Bronchus (tissue), 1 donor: ENCODE measurements around a stretch of chr6.

- PRO-cap = no peak
Observed at GRCh38 chr6:138411092-138411698, 7.2 kb downstream of the HEBP2 start.

GRCh38 chr6:138469044-138469375 is 30.3 kb downstream of the NHSL1 start:
- PRO-cap = no peak

- PRO-cap = no peak
Observed at GRCh38 chr6:138498536-138498994, 729 bp downstream of the NHSL1 start.

- PRO-cap = no peak
Observed at GRCh38 chr6:138499807-138500519, 669 bp upstream of the NHSL1 start.

GRCh38 chr6:138504762-138504961 is 5.4 kb upstream of the NHSL1 start:
- PRO-cap = no peak

- PRO-cap = unidirectional peak, minus-strand start at chr6:138545732
Observed at GRCh38 chr6:138545329-138546147, 46.2 kb upstream of the NHSL1 start.

DNA sequence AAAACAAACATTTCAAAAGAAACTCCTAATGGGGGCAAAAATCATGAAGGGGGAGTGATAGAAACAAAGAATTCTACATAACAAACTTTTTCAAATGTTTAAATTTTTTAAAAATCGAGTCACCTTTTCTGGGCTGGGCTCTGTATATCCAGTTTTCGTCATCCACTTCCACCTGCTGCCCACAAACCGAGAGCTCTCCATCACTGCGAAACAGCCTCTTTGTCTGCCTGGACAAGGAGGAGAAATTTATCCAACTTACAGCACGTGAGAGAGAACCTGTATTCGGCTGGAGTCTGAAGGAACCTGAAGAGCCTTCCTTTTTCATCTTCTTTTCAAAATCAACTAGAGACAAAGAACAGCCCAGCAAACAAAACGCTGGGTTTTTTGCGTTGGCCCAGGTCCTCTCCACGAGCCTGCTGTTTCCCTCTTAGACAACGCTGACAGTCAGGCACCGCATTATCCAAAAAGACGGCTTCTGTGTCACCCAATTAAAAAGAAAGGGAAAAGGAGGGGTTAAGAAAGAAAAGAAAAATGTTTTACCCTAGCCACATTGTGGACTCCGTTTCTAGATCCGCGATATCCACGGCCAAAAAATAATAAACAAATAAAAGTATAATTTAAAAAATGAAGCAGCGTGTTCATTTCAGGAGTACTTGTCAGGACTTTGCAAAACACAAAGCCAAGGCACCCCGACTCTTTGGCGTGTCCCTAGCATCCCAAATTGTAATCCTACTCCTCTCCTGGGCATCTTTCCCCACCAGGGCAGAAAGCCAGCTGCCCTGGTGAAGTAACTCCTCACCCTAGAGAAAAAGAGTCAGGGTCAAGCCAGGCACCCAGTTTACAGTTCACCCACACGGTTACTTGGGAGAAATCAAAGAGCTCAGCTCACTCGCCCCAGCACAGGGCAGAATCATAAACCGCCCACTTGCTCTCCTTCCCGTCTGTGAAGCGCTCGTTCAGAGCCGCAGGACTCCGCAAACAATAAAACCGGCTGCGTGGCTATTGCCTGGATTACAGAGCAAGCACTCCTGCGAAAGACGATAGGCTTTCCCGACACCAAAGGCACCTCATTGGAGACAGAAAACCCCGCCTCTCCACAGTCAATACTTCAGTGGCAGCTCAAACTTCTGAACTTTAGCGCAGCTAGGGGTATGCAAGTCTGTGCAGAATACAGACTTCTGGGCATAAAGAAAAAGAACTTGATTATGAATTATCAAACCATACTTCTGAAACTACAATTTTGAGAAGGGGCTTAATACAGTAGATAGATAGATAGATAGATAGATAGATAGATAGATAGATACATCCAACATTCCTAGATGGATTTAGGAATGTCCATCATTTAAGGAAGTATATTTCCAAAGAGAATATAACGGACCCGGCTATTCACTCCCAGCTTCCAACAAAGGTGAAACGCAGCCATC is 72.8 kb upstream of the NHSL1 start:
- PRO-cap = unidirectional peak, plus-strand start at position 184 of the sequence; unidirectional peak, minus-strand start at position 983 of the sequence

DNA sequence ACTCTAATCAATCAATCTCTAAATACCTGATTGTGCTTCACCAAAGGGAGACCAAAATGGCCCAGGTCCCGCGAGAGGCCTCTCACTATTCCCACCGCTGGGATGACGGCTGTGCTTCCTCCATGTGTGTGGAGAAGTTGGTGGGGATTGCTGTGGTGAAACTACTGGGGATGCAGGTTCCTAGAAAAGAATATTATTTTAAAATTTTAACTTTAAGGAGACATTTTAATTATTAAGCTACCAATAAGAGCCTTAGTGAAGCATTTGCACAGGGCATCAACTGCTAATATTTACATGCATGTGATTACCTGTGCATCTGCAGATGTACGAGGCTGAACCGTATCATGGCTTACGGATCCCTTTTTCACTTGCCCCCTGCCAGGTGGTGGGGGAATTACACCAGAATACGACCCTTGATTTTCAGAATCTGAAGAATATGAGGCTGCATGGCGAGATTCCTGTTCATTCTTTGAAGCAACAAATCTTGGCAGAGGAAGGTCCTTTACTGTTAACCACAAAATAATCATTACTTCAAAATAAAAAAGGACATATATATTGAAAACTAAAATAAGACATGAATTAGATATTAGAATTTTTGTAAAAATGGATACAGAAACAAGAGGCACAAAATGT is 42.7 kb downstream of the REPS1 start:
- PRO-cap = no peak

GRCh38 chr6:139029430-139029832 is 886 bp downstream of the ABRACL start:
- PRO-cap = bidirectional peak, plus-strand start at chr6:139029742, minus-strand start at chr6:139029714

DNA sequence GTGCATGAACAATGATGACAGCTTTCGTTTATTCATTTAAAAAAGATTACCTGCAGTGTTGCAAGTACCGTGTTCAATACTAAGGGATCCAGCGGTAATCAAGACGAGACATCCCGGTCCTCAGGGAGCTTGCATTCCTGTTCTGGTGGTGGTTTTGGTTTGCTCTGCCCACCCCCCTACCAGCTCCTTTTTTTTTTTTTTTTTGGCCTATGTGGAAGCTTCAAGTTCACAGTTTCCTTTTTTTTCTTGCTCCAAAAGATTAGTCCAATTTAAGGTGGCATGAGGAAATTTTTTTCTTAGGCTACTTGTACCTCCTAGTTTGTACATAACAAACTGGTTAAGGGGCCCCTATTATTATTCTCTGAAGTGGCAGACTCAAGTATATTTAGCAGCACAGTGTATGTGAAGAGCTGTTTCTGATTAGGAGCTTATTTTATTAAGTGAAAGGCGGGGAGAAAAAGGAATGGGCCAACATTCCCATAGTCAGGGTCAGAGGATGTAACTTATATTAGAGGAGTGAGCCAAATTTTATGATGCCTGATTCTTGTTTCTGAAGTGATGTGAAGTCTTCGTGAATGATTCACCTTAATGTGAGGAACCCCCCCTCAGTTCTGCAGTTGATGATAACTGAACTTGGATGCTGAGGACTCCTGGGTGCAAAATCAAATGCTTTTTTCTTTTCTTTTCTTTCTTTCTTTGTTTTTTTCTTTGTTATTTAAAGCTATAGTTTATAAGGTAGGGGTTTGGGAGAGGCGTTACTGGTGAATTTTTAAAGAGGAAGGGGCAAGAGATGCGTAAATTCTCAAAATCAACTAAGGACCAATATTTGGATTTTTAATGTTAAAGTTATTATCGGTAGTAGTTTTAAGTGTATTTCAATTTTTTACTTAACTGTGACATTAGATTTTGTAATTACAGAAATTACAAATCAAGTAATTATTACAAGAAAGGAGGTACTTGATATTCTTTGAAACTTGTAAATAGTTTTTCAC is 2.9 kb downstream of the HECA start:
- PRO-cap = no peak

- PRO-cap = no peak
Observed at GRCh38 chr6:139146475-139146688, 11.5 kb downstream of the HECA start.

- PRO-cap = no peak
Observed at GRCh38 chr6:139176917-139178008, 42.4 kb downstream of the HECA start.

DNA sequence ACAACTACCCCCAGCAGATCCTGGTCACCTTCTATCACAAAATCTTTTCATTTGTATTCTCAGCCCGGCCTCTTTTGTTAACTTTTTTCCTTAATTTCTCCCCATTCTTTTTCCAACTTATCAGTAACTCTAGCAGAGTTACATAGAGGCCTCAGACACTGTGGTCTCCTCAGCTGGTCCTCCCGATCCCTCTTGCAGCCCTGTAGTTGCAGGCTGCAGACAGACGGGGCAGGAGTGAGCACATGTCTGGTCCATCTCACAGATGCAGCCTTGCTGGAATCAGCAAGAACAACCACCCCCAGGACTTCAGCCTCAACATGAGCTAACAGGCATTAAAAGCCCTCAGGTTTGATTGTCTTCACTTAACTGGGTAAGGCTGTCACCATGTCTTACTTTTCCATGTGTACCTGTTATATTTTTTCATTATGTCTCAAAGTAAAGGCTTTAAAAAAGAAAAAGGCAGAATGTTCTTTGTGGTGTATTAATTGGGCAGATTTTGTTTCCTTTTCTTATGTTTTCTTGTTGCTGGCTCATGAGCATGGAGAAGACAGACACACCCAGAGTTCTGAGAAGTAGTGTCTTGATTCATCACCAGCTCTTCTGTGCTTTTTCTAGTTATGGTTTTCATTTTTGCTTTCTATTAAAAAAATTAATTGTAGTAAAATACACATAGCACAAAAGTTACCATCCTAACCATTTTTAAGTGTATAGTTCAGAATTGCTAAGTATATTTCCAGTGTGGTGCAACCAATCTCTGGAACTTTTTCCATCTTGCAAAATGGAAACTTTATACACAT is 41.1 kb downstream of the TXLNB start:
- PRO-cap = no peak

DNA sequence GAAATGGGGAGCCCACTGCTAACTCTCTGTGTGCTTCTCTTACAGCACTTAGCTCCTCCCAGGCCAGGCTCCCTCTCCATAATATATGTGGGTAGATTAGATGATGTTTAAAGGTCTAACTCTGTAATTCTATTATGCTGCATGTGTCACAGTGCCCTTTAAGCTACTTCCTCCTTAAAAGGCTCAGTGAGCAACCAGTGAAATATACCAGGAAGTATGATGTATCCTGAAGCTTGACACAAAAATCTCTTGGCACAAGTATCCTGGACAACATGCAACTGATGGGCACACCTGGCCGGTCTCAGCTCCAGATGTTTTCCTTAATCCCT is 59.1 kb upstream of the CITED2 start:
- PRO-cap = no peak

- PRO-cap = no peak
Observed at GRCh38 chr6:139442112-139442499, 67.7 kb upstream of the CITED2 start.

DNA sequence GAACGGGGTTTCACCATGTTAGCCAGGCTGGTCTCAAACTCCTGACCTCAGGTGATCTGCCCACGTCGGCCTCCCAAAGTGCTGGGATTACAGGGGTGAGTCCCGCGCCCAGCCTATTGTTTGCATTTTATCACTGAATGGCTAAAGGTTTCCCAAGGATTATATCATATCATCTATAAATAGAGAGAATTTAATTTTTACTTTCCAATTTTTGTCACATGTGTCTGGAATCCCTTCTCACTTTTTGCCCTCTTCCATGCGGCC is 130.9 kb upstream of the CITED2 start:
- PRO-cap = no peak

DNA sequence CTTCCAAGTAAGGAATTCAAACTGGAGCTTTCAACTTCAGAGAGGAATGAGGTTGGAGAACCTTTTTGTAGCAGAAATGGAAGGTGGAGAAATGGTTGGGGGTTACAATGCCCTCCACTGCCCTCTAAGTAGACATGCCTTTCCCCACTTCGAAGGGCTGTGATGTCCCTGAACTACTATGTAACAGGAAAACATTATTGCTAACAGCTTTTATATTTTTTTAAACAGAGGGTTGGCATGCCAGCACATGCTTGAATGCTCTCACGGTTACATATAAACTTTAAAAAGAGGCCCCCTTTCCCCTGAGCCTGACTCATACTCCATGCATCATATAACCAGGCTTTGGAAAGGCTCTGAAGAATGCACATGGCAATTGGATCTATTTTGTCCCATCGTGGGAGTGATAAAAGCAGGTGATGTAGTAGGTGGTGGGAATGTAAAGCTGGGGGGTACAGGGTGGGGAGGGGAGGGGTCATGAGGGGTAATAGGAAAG is 203.8 kb upstream of the CITED2 start:
- PRO-cap = no peak

DNA sequence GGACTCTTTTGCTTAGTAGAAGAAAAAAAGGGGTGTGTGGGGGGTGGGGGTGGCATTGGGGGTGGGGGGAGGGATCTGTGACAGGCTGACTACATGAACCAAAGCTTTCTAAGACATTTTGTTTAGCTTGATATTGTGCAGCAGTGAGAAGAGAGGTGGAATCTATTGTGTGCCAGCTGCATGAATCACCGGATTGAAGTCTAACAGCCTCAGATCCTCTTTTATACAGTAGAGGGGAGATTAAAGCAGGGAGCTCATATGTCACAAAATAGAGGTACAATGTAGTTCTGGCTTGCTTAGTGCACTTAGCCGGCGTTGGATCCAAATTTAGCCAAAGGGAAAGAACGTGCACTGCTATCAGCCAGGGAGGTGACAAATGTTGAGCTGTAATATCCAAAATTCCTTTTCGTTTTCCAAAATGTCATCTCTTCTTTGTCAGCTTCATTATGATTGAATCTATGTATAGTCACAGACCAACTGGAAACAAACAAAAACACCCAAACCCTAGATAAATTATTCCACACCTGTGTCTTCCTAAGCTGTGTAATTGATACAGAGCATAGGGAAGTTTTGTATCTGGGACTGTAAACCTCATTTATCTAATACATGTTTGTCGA is 404.3 kb upstream of the CITED2 start:
- PRO-cap = no peak

DNA sequence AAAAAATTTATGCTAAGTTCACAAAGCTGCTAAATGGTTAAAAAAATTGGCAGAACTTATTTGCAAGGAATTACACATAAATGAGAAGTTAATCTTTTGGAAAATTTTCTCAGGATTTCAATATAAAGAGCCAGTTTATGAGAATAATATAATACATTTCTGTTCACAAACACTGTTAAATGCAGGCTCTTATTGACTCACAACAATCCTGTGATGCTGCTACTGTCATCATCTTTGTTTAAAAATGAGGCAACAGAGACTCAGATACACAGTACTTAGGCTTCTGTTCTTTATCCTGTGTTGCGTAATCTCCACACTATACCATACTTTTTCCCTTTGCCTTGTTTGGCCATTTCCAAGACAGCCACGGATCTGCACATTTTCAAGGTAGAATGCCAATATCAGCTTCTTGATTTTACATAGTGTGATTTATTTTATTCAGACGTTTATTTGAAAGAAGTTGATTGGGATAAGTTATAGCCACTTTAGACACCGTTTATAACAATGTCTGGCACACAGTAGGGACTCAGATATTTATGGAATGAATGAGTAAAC is 699.0 kb upstream of the CITED2 start:
- PRO-cap = no peak

DNA sequence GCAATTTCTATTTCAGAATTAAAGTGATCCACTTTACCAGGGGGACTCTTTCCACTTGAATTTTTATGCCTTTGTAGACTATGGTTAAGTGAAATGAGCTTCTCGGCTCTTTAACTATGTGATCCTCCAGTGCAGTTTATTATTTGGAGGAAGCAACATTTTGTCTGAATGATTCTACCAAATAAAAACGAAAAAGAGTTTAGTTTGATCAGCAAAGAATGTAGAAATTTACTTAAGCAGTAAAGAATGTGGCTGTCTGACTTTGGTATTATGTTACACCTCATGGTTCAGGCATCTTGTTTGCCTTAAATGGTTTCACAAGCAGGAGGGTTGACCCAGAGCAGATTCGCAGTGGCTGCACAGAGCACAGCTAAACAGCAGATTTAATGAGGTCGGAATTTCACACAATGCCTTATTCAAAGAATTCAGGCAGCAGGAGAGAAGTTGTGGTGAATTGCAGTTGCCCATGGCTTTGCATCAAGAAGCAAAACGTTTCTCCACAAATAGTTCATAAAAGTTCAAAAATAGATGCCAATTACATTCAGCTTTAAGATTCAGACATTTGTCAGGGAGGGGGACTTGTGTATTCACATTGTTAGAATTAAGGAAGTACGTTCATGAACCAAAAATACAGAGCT is 1163.3 kb upstream of the CITED2 start:
- PRO-cap = no peak